ENCODE results near the genes RFX2, ALKBH7, TNFSF9 and MBD3L3.

DNA sequence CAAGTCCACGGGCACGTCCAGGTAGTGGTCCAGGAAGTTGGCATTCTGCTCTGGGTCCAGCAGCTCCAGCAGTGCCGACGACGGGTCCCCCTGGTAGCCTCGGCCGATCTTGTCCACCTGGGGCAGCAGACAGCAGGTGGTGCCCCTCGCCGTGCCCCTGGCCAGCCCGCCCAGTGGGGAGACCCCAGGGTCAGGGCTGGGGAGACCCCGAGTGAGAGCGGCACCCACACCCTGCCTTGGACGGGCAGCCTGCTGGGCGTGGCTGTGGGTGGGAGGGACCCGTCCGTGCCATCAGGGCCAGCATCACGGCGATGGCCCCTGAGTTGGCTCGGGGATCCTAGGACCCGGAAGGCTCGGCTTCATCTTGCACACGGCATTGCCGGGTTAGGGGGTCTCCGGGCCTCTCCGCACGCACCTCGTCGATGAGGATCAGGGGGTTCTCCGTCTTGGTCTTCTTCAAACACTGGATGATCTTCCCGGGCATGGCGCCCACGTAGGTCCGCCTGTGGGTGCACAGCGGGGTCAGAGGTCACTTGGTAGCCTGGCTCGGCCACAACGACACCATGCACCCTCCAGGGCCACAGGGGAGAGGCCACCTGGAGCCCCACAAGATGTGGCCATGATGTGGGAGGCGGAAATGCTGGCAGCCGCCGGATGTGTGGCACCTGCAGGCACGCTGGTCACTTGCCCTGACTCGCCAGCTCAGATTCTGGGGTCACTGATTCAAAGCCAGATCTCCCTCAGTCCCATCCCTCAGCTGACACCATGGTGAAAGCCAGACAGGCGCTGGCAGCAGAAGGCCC lies 6.4 kb downstream of the RPL36 start:
- PRO-cap = no peak

- PRO-cap = no peak
Measured at GRCh38 chr19:5800531-5801269, 4.2 kb upstream of the NRTN start.

DNA sequence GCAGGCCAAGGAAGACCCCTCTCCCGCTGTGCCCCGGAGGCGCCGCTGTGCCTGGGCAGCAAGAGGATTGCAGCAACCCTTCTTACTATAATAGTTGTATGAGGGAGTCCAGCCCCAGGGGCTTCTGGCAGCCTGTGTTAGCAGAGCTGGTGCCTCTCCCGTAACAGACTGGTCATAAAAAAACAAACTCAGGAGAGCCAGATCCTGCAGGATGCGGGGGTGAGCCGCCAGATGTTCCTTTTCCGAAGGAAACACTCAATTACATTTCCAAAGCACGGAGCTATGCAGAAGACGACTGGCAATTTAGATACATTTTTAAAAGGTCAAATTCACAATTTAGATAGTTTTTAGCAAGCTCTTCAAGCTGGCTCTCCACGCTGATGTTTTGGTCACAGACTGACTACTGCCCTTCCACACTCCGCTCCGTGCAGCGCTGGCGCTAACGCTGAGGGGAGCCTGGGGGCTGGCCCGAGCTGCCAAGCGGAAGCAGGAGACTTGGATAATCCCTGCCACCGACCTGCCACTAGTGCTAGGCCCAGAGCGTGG lies 21.2 kb downstream of the CAPS start:
- PRO-cap = no peak

DNA sequence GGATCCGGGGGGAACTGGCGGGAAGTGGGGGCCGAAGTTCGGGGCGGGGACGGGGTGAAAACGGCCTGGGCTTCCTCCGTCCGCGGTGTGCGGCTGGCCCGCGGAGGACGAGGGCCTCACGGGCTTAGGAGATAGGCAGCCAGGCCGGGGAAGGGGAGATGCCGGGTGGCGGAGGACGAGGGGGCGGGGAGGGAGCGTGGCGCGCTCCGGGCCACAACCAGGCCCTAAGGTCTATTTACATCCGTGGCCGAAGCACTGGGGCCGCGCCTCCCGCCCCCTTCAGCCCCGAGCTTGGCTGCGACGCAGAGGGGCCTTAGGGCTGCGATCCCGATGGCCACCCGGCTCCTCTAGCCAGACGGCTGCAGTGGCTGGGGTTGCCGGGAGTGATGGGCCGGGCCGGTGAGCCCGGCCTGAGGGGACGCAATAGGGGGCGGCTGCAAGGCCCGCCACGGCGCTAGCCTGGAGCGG lies 420 bp downstream of the RANBP3 start:
- PRO-cap = no peak

GRCh38 chr19:6056722-6056898 lies 53.7 kb downstream of the RFX2 start:
- PRO-cap = bidirectional peak, plus-strand start at chr19:6057036, minus-strand start at chr19:6056840

DNA sequence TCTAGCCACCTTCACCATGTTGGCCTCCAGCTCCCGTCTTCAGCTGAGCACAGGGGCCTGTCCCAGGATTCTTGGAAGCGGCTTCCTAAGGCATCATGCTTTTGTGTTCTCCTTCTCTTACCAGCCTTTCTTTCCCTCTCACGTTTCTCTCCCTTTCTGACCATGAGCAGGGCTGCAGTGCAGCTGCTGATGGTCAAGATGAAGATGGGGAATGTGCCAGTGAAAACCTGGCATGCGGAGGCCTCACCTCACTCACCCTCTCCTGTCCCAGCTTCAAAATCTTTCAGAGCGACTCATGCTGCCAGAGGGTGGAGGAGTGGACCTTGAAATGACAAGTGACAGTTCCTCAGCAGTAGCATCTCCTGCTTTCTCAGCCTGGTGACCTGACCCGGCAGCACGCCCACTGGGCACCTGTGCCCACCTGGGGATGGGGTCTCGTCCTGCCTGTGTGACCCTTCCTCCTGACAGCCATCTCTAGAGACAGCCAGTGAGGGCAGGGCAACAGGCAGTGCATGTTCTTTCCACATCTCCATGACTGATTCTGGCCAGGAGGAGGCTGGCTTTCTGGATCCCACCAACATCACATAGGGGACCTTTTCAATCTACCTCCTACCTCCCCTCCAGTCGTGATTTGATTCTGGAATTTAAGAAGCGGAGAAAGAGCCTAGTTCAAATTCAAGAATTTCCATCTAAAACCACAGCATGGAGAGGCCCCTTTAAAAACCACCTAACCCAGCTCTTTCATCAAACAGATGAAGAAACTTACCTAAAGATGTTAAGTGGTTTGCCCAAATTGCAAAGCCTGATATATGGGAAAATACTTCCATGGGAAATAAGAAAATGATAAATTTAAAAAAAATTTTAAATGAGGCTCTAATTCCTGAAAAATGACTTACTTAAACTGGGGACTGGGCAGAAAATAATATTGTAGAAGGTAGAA lies 45.8 kb downstream of the RFX2 start:
- PRO-cap = no peak

DNA sequence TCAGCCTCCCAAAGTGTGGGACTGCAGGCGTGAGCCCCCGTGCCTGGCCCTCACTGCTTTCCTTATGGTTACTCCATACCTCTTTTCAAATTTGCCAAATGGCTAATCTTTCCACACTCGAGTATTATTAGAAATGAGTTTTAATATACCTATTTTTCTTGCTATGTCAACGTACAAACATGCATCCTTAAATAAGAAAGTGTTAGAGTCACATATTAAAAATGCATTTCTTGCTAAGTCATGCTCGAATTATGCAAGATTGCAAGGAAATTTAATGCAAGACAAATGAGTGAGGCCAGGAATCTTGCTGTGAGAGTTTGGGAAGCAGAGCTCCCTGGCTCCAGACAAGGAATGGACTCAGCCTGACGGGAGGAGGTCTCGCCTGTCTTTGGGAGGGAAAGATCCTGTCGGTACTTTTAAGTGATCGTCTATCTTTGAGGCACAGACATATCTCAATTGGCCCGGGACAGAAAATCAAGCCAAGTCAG lies 39.3 kb downstream of the RFX2 start:
- PRO-cap = unidirectional peak, plus-strand start at position 327 of the sequence

- PRO-cap = bidirectional peak, plus-strand start at chr19:6110834, minus-strand start at chr19:6110473
Measured at GRCh38 chr19:6109626-6110689, at the start of gene RFX2. Gene RFX2, minus strand, starts transcription at chr19:6110500.

DNA sequence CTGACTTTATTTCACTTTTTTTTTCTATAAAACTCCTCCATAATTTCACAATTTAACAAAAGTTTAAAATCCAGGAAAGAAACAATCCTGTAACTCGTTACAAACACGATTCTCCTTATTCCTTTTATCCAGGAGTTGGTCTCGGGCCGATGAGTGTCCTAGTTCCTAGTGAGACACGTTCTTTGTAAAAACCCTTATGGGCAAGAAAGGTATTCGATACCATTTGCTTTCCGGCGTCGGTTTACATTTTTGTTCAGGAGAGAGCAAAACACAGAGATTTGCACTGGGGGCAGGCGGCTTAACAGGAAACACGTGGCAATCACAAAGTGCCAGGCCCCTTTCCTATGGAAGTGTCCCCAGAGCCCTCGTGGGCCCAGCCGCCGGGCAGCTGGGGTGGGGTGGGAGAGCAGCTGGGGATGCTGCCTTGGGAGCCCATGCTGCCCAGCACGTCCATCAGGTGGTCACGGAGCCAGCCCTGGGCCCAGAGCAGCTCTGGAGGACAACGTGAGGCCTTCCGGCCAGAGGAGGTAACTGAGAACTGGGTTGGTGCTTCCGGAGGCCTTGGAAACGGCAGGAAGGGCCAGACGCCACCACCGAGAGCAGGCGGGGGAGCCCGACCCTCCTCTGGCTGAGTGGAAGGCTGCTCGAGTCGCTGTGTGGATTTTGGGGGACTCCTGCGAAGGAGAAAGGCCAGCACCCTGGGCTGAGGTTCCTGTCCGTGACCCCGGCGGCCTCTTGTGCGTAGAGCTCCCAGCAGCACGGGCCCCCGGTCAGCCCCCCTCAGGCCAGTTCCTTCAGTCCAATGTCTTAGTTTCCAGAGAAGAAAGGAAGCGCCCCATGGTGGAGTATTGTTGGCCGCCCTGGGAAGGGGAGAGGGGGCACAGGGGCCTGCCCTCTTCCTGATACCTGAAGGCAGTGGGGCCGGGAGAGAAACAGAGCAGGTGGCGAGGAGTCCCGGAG lies 69.1 kb downstream of the MLLT1 start:
- PRO-cap = no peak

- PRO-cap = no peak
Measured at GRCh38 chr19:6216881-6217588, 62.7 kb downstream of the MLLT1 start.

DNA sequence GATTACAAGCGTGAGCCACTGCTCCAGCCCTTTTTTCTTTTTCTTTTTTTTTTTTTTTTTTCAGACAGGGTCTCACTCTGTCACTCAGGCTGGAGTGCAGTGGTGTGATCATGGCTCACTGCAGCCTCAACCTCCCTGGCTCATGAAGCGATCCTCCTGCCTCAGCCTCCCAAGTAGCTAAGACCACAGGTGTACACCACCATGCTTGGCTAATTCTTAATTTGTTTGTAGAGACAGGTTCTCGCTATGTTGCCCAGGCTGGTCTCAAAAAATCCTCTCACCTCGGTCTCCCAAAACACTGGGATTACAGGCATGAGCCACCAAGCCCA lies 21.3 kb upstream of the MLLT1 start:
- PRO-cap = no peak

DNA sequence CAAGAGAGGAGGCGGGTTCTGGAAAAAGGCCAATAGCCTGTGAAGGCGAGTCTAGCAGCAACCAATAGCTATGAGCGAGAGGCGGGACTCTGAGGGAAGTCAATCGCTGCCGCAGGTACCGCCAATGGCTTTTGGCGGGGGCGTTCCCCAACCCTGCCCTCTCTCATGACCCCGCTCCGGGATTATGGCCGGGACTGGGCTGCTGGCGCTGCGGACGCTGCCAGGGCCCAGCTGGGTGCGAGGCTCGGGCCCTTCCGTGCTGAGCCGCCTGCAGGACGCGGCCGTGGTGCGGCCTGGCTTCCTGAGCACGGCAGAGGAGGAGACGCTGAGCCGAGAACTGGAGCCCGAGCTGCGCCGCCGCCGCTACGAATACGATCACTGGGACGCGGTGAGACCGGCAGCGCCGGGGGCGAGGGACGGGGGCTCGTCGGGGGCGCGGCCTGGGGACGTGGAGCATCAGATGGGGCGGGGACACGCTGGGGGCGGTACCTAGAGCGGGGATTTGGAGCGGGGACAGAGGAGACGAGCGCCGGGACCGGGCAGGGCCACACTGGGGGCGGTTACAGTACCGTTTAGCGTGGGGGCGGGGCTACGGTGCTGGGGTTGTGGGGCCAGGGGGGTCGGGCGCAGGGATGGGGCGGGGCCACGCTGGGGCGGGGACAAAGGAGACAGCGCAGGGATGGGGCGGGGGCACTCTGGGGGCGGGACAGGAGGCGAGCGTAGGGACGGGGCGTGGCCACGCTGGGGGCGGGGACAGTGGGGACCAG lies at the start of gene ALKBH7:
TSS of gene ALKBH7 (plus strand) at position 158 of the 767 bp plus-strand sequence.
- PRO-cap = bidirectional peak, plus-strand start at position 185 of the sequence, minus-strand start outside the sequence; bidirectional peak, plus-strand start at position 516 of the sequence, minus-strand start at position 552 of the sequence

GRCh38 chr19:6384351-6384579 lies 8.5 kb upstream of the PSPN start:
- PRO-cap = unidirectional peak, minus-strand start at chr19:6384522

DNA sequence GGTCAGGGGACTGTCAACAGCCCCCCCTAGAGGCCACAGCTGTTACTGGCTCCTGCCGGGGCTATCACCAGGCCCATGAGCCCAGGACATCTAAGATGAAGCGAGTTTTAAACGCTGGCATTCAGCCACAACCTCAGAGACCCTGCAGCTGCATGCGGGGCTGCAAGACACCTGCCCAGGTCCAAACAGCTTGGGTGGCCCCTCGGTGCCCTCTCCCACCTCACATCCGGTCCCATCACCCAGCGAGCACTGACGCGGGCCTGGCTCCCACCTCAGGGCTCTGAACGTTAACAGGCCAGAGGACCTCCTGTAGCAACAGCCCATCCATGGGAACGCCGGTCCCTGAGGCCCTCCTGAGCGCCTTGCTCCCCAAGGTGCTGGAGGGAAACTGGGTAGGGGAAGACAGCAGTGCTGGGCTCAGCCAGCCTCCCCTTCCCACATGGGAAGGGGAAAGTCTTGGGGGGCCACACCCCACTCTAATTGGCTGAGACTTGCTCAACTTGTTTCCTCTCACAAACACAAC lies 12.0 kb downstream of the KHSRP start:
- PRO-cap = no peak

DNA sequence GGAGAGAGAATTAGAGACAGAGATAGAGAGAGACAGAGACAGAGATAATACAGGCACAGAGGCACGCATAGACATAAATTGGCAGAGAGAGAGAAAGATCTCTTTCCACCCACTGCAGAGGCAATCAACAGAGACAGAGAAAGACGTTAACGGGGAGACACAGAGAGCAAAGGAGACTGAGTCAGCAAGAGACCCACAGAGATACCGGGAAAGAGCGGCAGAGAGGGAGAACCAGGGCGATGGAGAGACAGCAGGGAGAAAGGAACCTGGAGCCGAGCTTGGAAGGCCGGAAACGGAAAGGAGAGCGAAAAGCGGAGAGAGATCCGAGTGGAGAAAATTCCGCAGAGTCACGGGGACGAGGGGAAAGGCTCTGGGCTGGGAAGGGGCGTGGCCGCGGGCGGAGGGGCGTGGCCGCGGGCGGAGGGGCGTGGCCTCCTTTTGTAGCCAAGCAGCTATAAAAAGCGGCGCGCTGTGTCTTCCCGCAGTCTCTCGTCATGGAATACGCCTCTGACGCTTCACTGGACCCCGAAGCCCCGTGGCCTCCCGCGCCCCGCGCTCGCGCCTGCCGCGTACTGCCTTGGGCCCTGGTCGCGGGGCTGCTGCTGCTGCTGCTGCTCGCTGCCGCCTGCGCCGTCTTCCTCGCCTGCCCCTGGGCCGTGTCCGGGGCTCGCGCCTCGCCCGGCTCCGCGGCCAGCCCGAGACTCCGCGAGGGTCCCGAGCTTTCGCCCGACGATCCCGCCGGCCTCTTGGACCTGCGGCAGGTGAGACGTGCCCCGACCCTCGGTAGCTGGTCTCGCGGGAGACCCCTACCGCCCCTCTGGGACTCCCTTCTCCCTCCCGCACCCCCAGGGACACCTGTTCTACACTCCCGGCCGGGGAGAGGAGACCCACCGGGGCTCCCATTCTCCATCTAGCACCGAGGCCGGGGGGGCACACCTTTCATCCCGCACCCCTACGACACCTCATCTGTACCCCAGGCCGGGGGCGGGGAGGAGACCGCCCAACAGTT lies at the start of gene TNFSF9:
TSS of gene TNFSF9 (plus strand) at position 484 of the 1,009 bp plus-strand sequence.
- PRO-cap = bidirectional peak, plus-strand start at position 484 of the sequence, minus-strand start at position 343 of the sequence

GRCh38 chr19:6663462-6663925 lies 6.5 kb downstream of the TNFSF14 start:
- PRO-cap = no peak

DNA sequence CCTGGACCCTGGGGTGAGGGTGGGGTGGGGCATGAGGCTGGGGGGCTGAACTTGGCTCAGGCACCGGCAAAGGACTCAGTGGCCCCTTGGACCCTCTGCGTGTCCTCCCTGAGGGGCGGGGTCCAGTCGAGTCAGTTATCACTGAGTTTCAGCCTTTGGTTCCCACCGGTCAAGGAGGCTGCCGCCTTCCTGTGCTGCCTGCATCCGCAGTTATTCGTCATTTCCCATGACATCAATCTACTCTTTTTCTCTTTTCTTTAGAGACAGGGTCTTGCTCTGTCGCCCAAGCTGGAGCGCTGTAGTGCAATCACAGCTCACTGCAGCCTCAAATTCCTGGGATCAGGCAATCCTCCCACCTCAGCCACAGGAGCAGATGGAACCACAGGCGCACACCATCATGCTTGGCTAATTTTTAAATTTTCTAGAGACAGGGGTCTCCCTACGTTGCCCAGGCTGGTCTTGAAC lies 3.0 kb downstream of the GPR108 start:
- PRO-cap = no peak

GRCh38 chr19:6744909-6745375 lies 5.5 kb downstream of the TRIP10 start:
- PRO-cap = no peak

DNA sequence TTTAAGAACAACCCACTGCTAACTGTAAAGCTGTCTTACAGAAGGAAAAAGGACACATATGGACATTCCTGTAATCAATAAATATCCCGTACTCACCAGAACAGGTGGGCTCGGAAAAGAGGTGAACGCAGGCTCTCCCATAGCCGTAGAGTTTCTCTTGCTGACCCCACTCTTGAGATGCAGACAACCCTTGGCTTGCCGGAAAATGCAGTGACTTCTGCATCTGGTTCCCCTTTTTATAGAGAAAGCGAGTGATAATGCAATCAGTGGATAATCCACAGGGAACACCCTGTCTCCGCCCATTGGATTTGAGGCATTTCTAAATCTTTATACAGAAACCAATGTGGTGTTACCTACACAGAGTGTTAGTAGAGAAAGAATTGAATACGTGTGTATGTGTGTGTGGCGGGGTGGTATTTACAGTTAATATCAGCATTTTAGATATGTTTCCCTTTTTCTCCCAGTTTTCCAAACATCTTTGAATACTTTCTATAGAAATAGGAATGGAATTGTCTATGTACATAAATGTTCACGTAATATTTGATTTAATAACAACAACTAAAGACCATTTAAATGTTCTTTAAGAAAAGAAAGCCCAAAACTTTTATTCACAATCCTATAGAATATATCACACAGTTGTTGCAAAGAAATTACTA lies at the start of gene MBD3L3:
TSS of gene MBD3L3 (minus strand) at position 212 of the 656 bp plus-strand sequence.
- PRO-cap = no peak

DNA sequence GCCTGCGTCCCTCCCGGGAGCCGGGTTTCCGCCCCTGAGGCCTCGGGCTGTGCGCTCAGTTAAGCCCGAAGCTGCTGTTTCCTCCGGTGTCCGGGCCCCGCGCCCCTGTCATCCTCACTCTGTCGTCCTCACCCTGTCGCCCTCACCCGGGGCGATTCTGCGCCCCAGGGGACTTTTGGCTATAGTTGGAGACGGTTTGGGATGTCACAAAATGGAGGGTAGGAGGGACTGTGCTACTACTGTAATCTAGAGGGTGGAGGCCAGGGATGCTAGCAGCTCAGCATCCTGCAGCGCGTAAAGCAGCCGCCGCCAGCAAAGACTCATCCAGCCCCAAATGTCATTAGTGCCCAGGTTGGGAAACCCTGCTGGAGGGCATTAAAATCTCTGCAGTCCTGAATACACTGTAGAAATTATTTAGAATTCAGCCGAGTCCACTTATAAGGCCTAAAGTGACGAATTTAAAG lies 338 bp downstream of the ZNF557 start:
- PRO-cap = no peak

All from sciatic nerve (tissue), 1 donor.